Cardiac atrium fibroblast (primary cell): ENCODE measurements around a stretch of chr13.

GRCh38 chr13:110519221-110519420 is 42.4 kb downstream of the RAB20 start:
- RAMPAGE, long total RNA, result no peak

- RAMPAGE, long total RNA, result no peak
Measured at GRCh38 chr13:110562853-110563241, 1.3 kb upstream of the RAB20 start.

GRCh38 chr13:110625578-110626357 is 10.4 kb downstream of the NAXD start:
- RAMPAGE, long total RNA, result no peak

DNA sequence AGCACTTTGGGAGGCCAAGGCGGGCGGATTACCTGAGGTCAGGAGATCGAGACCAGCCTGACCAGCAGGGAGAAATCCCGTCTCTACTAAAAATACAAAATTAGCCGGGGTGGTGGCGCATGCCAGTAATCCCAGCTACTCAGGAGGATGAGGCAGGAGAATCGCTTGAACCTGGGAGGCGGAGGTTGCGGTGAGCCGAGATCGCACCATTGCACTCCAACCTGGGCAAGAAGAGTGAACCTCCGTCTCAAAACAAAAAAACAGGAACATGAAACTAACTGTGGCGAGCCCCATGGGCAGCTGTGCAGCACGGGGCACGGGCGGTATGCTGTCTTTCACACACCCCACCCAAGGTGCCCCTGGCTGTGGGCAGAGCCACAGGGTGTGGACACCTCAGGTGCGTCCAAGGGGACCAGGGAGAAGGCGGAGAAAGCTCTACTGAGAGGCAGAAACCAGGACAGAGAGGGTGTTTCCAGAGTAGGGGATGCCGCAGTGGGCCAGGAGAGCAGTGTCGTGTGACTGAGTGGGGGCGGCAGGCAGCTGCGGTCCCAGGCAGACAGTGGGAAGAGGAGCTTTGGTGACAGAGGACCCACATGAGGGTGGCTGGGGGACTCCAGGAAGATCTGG is 29.9 kb downstream of the CARS2 start:
- RAMPAGE, long total RNA, result no peak

GRCh38 chr13:110793105-110793550 is 79.6 kb downstream of the ING1 start:
- RAMPAGE, long total RNA, result no peak

GRCh38 chr13:110810115-110810520 is 96.6 kb downstream of the ING1 start:
- RAMPAGE, long total RNA, result no peak

GRCh38 chr13:110812584-110813809 is 99.5 kb downstream of the ING1 start:
- RAMPAGE, long total RNA, result no peak

GRCh38 chr13:110815531-110816231 is 99.2 kb downstream of the ANKRD10 start:
- RAMPAGE, long total RNA, result no peak

- RAMPAGE, long total RNA, result no peak
Measured at GRCh38 chr13:110821887-110822246, 93.0 kb downstream of the ANKRD10 start.

DNA sequence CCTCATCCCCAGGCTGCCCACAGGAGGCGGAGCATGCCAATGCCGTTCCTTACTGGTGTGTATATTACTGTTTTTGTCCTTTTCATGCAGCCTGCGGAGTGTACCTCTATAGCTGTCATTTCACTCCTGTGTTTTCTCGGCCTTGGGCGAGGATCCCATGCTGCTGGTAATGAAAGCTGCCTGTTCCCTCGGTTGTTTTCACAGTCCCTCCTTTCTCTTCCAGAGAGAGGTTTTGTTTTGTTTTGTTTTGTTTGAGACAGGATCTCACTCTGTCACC is 44.4 kb downstream of the ANKRD10 start:
- RAMPAGE, long total RNA, result no peak

- RAMPAGE, long total RNA, result no peak
Measured at GRCh38 chr13:110898426-110898751, 16.5 kb downstream of the ANKRD10 start.

DNA sequence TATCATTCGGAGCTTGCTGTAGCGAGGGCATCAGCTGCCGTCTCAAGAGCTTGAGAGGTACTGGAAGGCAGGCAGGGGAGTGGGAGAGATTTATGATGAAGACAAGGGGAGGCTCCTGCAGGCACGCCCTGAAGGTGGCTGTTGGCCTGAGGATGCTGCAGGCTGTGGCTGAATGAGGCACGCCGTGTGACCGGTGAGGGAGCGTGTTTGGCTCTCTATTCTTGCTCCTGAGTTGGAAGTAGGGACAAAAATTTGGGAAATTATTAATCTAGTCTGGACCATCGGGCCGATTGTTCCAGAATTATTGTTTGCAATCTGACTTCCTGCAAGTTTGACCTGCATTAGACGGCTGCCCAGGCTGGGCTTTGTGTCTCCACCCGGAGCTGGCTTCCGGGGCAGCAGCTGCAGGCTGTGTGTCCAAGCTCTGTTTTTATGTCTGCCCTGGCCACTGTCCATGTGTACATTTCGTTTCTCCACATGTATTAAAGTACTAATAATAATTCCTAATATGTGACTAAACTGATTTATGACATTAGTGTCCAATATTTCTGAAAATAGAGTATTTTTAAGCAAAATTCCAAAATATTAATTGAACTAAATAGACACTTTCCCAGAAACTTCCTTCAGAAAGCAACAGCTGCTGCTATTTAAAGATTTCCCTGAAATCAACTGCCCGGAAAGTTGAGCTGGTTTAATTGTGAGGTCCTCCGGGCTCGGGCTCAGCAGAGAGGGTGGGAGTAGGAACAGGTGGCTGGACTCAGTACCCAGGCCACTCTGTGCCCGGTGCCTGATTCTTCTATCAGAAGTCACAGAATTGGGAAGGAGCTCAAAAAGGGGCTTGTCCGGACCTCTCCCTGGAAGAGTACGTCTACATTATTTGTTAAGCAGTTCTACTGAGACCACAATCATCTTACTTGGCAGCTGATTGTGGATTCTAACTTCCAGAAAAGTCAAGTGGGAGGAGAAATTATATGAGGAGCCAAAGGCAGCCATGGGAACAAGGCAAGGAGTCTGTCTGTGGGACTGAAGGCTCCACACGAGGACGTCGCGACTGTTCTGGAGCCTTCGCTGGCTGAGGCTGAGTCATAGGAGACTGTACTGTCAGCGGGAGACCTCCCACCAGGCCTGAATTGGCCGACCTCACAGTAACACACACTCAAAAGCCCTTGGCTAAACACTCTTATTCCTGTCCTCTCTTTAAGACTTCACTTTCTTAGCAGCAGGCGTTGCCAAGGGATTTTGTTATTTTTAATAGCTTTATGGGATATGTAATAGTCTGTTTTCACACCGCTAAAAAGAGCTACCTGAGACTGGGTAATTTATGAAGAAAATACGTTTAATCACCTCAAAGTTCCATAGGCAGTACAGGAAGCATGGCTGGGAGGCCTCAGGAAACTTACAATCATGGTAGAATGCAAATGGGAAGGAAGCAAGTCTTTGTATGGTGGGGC is 91.5 kb upstream of the ANKRD10 start:
- RAMPAGE, long total RNA, result no peak

DNA sequence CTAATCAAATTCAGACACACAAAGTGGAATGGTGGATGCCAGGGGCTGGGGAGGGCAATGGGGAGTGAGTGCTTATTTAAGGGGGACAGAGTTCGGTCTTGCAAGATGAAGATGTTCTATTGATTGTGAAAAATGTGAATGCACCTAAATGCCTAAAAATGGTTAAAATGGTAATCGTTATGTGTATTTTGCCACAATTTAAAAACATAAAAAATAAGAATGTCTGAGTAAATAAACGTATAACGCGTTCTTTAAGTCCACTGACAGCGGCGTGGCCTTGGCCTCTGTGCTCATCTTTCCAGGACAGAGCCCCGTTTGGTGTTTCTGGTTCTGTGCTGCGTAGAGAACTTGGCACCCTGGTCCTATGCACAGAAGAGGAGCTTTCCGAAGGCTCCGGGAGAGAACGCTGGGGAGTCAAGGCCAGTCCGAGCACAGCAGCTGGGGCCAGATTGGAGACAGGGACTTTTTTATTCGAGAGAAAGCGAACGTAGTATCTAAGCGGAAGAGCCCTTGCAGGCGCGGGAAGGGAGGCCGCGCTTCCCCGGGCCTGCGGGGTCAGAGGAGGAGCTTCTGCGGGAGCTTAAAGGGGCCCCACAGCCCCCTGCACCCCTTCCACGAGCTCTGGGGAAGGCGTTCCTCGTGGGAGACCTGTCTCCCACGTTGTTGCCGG is 48.7 kb upstream of the ARHGEF7 start:
- RAMPAGE, long total RNA, result no peak

DNA sequence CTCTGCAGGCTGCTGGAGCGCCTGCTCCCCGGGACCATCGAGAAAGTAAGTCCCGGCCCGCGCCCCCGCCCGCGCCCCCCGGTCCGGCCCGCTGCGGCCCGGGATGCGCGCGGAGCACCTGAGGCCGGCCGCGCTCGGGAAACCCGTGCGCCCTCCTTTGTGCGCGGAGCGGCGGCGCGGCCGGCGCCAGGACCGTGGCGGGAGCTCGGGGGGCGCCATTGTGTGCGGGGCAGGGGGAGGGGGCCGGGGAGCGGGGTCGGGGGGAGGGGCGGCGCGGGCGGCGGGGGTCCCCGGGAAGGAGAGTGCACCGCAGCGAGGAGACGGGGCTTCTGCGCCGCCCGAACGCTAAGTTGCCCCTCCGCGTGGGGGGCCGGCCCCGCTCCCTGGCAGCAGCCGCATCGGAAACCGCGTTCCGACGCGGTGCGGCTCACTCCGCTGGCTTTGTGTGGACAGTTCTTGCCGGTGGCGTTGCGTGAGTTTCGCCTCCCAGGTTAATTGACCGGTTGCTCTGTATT is 594 bp downstream of the ARHGEF7 start:
- RAMPAGE, long total RNA, result no peak

GRCh38 chr13:111153807-111154334 is 38.8 kb downstream of the ARHGEF7 start:
- RAMPAGE, long total RNA, result no peak

GRCh38 chr13:111168028-111168693 is 53.1 kb downstream of the ARHGEF7 start:
- RAMPAGE, long total RNA, result no peak

DNA sequence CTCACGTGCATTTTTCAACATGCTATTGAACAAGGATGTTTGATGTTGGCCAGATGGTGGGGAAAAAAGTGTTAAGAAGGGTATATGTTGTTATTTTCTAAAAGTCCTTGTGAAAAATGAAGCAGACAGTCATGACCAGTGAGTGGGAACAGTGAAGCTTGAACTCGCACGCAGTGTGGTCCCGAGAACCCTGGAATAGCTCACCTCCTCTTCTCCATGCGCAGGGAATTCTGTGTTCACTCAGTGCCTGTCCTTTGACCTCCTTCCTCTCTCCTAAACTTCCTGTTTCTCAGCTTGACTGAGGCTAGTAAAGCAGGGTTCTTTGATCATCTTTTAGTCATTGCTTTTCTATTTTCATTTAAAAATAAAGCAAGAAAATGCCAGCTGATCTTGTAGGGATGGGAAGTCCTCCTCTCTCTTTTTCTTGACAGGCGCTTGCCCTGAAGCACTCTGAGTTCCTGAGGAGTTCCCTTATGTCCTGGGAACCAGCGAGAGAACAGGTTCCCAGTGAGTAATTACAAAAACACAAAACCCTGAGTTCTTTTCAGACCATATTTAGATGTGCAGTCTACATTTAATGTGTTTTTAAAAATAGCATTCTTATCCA is 62.8 kb downstream of the ARHGEF7 start:
- RAMPAGE, long total RNA, result no peak

GRCh38 chr13:111202750-111203252 is 87.7 kb downstream of the ARHGEF7 start:
- RAMPAGE, long total RNA, result no peak

DNA sequence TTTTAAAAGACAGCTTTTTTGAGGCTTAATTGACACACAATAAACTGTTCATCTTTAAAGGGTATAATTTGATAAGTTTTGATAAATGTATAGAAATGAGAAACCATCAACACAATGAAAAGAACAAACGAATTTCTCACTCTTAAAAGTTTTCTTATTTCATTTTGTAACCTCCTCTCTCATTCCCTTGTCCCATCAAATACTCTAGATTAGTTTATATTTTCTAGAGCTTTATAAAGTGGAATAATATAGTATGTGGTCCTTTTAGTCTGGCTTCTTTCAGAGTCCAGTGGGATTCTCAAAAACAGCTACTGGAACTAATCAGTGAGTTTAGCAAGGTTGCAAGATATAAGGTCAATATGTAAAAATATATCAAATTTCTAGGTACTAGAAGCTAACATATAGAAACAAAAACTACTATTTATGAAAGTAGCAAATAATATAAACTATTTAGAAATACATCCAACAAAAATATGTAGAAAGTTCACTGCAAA is 133.0 kb downstream of the TEX29 start:
- RAMPAGE, long total RNA, result no peak

- RAMPAGE, long total RNA, result no peak
Measured at GRCh38 chr13:111893976-111894536, 172.9 kb upstream of the SOX1 start.